ENCODE measurements around the genes AKR1C2 and TUBAL3.

DNA sequence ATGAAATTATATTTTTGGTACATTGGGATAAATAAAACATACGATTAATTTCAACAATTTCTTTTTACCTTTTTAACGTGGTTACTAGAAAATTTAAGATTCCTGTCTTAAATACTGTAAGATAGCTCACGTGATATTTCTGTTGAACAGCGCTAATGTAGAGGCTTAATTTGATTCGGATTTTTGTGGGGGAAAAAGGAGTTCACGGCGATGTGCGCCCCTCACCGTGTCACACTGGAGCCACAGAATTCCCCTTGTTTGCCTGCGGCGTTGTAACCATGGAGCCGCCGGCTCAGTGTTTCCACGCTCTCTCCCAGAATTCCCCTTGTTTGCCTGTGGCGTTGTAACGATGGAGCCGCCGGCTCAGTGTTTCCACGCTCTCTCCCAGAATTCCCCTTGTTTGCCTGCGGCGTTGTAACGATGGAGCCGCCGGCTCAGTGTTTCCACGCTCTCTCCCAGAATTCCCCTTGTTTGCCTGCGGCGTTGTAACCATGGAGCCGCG is 228.9 kb downstream of the KLF6 start:
- PRO-cap: no peak
- RAMPAGE, long total RNA, 4 experiments: no peak in any of the 4 experiments

- PRO-cap: no peak
- RAMPAGE, long total RNA, 4 experiments: no peak in any of the 4 experiments
These were observed 56.5 kb downstream of the KLF6 start for GRCh38 chr10:3728470-3728957.

DNA sequence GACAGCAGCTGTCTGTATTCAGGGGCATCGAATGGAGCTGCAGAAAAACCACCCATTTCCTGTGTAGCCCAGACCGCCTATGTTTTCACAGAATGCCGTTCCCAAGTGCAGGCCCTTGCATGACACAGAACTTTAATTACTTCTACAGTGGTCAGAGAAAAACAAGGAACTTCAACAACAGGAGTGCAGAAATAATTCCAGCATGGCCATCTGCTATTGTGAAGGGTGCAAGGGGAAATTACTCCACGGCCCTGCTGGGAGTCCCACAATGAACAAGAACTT is 2.3 kb downstream of the KLF6 start:
- PRO-cap: bidirectional peak, plus-strand start outside the sequence, minus-strand start at position 81 of the sequence
- RAMPAGE, long total RNA, 4 experiments: no peak in any of the 4 experiments

DNA sequence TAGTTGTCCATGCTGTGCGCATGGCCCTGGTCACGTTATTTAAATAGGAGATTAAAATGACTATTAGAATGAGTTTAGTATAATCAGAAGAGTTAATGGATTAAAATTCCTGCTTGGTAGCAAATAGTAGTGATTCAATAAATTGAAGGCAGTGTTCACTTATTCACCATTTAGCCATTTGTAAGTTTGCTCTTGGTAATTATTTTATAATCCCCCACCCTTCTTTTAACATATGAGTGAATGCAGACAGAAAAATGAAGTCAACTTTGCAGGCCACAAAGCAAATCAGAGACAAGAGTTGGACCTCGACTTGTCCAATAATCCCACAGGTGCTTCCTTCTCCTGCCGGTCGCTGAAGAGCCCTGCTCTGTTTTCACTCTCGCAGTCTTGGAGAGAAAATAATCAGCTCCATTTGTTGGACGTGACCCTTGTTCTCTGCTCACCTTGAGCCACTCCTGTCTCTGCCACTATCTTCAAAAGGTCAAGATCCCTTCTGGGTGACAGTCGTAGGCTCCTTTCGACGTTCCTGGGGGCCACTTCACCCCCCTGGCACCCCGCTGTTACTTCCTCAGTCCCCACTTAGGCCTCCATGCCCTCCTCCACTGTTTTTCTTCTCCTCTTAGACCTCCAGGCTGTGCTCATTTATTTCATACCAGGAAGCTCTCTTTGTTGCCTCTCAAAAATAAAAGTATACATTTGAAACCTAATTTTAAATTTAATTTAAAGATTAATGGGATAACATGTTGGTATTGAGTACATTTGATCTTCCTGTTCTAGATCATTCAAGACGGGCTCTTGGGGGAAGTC is 2.8 kb upstream of the KLF6 start:
- PRO-cap: no peak
- RAMPAGE, long total RNA, 4 experiments: no peak in any of the 4 experiments

- PRO-cap: no peak
- RAMPAGE, long total RNA, 4 experiments: no peak in any of the 4 experiments
These were observed 67.3 kb upstream of the KLF6 start for GRCh38 chr10:3852211-3852883.

DNA sequence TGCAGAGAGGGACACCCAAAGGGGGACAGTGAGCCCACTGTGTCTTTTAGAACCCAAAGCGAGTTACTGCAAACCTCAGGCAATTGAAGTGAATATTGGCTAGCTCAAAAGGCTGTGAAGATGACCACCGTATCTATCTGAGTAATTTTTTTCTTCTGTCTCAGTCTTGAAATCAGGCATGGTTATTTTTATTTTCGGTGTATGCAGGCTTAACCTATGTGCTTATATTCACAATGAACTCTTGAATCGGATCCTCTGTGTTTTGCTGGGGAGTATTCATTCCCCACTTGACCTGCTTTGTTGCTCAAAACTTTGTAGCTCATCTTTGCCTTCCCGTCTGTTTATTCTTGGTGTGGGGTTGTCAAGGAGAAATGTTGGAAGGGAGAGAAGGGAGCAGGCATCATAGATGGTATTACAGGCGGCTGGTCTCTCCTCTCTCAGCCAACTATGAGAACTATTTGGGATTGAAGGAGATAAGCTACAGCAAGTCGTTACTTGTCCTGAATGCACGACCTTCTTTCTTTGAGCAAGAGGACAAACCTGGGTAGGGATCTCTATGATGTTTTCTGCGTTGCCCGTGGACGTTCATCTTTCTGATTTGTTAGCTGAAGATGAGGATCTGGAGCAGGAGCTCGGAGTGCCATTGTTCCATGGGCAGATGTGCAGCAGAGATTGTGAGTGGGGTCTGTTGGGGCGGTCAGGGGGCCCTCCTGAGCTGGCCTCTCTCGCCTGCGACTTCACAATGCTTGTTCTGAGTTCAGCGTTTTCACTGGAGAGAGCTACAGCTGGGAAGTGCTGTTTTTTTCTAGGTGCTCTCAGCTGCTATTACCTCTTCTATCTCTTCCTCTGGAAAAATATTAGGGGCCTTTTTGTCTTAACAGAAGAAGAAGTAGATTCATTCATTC is 126.7 kb upstream of the KLF6 start:
- PRO-cap: no peak
- RAMPAGE, long total RNA, 4 experiments: start-site peak on the plus strand in 3 of 4 experiments, centred at positions 461 to 524 of the sequence, 5 to 13 reads per replicate

DNA sequence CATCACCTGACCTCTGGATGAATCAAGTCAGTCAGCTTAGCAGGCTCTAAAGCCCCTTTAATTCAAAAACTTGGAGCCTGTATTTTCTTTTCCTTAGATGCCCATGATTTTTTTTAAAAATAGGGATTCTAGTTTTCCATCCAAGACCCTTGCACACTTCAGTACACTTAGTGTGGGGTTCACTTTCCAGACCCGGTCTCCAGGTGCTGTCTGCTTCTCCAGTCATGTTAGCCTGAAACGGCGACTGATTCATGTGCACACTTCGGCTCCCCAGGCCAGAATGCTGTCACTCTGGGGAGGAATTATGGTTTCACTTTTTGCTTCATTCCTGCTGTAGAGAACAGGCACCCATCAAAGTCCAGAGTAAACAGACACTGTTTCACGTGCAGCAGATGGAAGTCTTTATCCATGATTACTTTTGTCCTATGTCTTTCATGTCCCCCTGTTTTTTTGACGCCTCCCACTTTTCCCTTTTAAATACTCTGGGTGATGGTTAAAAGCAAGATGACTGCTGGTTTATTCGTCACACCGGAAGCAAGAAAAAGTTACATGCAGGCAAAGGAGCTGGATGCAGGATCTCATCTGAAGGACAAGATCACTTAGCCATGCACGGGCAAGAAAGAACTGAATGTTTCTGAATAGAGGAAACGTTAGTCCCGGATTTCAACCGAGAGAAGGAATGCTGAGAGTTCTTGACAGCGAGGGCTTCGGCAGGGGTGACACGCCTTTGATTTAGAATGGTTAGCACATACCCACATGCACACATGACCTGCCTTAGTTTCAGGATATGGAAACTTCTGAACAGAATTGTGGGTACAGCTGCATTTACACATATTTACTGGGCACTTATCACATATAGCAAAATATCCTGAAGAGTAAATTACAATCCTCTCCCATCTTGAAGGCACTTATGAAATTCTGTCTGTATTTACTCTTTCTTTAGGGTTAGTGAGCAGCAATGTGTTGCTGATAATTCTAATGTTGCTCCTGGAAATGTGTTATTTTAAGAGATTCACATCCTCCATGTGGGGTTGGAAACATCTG is 250.0 kb upstream of the KLF6 start:
- PRO-cap: bidirectional peak, plus-strand start at position 534 of the sequence, minus-strand start at position 285 of the sequence; unidirectional peak, minus-strand start at position 721 of the sequence
- RAMPAGE, long total RNA, 4 experiments: no peak in any of the 4 experiments

DNA sequence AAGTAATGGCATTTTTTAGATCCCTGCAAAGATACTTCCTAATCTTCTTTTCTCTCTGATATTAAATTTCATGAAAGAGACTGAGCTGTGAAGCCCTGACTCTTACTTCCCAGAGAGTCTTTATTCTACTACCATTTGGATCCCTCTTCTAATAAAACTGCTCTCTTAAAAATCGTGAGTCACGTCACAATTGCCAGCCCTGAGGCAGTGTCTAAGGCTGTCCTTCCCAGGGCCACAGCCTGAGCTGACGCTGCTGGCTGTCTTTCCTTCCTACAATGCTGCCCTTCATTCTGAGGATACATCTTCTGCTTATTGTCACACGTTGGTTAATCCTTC is 283.2 kb upstream of the KLF6 start:
- PRO-cap: no peak
- RAMPAGE, long total RNA, 4 experiments: no peak in any of the 4 experiments

- PRO-cap: no peak
- RAMPAGE, long total RNA, 4 experiments: no peak in any of the 4 experiments
These were observed 174.3 kb upstream of the AKR1E2 start for GRCh38 chr10:4651730-4651991.

DNA sequence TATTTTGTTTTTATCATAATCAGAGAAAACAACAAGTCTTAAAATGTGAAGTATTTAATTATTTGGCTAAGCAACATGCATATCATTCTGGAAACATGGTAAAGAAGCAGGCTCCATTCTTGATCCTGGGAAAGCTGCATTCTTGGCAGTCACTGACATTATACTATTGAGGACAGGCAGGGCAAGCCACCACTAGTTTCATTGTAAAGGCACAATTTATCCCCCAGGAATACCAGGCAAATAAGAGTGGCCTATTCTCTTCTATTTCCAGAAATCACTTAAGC is 153.8 kb upstream of the AKR1E2 start:
- PRO-cap: no peak
- RAMPAGE, long total RNA, 4 experiments: no peak in any of the 4 experiments

- PRO-cap: no peak
- RAMPAGE, long total RNA, 4 experiments: no peak in any of the 4 experiments
These were observed 31.7 kb upstream of the AKR1C1 start for GRCh38 chr10:4931482-4931849.

GRCh38 chr10:4957297-4957496 is 6.0 kb upstream of the AKR1C1 start:
- PRO-cap: no peak
- RAMPAGE, long total RNA, 4 experiments: no peak in any of the 4 experiments

GRCh38 chr10:5003416-5004089 is at the start of gene AKR1C2:
TSS of gene AKR1C2 (minus strand) at chr10:5003857.
- PRO-cap: unidirectional peak, minus-strand start at chr10:5003857
- RAMPAGE, long total RNA, 4 experiments: start-site peak on the minus strand in 4 of 4 experiments, at chr10:5003806-5003894 at its widest, 14 to 46 reads per replicate

DNA sequence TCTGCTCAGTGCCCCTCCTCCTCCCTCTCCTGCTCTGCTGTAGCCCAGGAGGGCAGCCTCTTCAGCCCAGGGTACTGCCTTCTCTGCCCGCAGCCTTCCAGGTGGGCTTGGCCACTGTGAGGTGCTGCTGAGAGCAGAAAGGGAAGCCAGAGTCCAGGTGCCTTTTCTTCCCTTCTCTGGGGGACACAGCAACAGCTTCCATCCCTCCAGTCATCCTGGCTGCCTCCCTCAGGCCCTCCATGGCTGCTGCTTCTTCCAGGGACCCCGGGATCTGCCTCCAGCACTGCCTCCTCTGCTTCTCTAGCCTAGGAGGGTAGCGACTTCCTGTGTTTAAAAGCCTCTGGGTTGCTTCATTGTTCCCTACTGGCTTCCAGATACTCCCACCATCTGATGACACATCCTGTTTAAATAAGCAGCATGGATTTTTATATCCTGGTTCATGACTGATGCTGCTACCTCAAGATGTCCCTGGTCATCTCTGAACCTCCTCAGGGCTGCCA is 55.7 kb downstream of the AKR1C4 start:
- PRO-cap: no peak
- RAMPAGE, long total RNA, 4 experiments: no peak in any of the 4 experiments

- PRO-cap: unidirectional peak, minus-strand start at chr10:5404828
- RAMPAGE, long total RNA, 4 experiments: no peak in any of the 4 experiments
These were observed at the start of gene TUBAL3 for GRCh38 chr10:5404704-5405128. TSS of gene TUBAL3 (minus strand) at chr10:5404828.

DNA sequence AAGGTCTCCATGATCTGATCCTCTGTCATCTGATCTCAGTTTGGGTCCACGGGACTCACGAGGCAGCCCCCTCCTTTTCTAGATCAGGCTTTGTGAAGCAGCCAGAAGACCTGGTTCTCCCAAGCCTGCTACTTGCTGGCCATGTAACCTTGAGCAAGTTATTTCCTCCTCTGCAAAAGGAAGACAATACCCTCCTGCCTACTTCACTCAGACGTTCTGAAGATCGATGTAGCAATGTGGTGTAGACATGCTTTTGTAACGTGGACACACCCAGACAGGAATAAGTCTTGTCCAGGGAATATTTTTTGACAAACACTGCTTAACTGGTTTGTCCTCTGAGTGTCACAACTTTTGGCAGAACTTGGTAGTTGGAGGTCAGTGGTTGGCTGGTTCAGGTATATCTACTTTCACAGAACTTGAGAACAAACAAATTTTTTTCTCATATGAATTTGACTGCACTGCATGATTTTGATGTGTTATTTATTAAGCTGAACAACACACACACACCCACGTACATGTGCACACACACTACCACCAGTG is 19.6 kb downstream of the CALML3 start:
- PRO-cap: no peak
- RAMPAGE, long total RNA, 4 experiments: no peak in any of the 4 experiments

- PRO-cap: no peak
- RAMPAGE, long total RNA, 4 experiments: no peak in any of the 4 experiments
These were observed 46.2 kb downstream of the ASB13 start for GRCh38 chr10:5620091-5620744.

GRCh38 chr10:5713815-5714714 is 29.4 kb downstream of the TASOR2 start:
- PRO-cap: no peak
- RAMPAGE, long total RNA, 4 experiments: no peak in any of the 4 experiments

DNA sequence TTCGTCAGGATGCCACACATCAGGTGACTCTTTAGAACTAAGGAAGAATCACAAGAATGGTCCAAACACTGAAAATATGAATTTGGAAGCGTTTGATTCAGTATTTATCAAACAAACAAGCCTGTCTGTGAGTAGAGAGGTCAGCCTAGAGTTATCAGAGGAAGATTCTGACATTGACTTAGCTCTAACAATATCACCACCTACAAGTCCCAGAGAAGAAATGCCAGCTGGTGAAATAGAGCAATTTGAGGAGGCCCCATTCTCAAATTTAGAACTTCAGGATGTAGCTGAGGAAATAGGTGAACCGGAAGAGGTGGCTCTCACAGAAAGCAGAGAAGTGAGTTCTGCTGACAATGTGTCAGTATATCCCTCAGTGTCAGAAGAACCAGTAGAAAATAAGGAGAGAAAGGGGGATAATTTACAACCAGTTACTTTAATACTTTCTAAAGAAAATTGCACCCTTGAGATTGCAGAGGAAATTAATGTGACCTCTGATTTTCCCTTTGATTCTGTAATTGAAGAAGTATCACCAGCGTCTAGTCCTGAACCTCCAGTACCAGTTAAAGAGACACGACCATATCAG is 62.5 kb downstream of the TASOR2 start:
- PRO-cap: no peak
- RAMPAGE, long total RNA, 4 experiments: no peak in any of the 4 experiments

- PRO-cap: no peak
- RAMPAGE, long total RNA, 4 experiments: no peak in any of the 4 experiments
These were observed 56.8 kb downstream of the GDI2 start for GRCh38 chr10:5756352-5756913.